Aortic smooth muscle cell (primary cell): ENCODE data around the genes NOX5 and KIF23.

DNA sequence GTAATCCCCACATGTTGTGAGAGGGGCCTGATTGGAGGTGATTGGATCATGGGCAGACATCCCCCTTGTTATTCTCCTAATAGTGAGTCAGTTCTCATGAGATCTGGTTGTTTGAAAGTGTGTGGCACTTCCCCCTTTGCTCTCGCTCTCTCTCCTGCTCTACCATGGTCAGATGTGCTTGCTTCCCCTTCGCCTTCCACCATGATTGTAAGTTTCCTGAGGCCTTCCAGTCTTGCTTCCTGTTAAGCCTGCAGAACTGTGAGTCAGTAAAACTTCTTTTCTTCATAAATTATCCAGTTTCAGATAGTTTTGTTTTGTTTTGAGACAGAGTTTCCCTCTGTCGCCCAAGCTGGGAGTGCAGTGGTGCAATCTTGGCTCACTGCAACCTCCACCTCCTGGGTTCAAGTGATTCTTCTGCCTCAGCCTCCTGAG lies 26.0 kb downstream of the SKOR1 start:
- RRBS, result no CpG with 5 or more reads among the region's 3 CpGs

GRCh38 chr15:67884157-67885343 lies 59.2 kb downstream of the SKOR1 start:
- RRBS, result 2% methylated on average over 9 of the region's 56 CpGs

DNA sequence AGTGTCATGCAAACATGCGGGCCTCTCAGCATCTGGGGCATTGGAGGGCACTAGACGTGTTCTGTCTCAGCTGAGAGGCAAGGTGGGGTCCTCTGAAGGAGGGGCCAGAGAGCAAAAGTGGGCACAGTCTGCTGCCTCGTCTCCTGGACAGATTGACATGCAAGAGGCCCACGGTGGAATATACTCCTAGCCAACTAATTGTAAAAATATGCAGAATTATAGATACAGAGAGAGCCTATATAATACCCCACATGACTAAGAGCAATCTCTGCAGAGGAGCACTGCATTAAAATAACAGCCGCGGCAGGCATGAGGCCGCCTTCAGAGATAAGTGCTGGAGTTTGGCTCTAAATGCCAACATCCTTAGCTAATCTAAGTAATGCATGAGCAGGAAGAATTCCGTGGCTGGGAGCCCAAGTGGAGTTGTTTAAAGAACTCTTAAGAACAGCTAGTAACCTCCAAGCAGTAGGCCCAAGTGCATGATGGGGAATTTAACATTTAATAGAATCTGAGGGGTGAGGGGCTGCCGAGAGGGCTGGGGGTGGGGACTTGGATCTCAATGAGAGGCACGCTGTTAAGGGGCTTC lies 102.4 kb downstream of the SKOR1 start:
- RRBS, result no CpG with 5 or more reads among the region's 10 CpGs

GRCh38 chr15:67943709-67944592 lies 110.2 kb upstream of the PIAS1 start:
- RRBS, result no CpG with 5 or more reads among the region's 12 CpGs

GRCh38 chr15:68187344-68188067 lies 17.6 kb downstream of the CALML4 start:
- RRBS, result no CpG with 5 or more reads among the region's 10 CpGs

GRCh38 chr15:68205774-68206485 lies 798 bp upstream of the CALML4 start:
- RRBS, result 65% methylated on average over 4 of the region's 18 CpGs

GRCh38 chr15:68228317-68229044 lies 1.0 kb downstream of the CLN6 start:
- RRBS, result no CpG with 5 or more reads among the region's 19 CpGs

DNA sequence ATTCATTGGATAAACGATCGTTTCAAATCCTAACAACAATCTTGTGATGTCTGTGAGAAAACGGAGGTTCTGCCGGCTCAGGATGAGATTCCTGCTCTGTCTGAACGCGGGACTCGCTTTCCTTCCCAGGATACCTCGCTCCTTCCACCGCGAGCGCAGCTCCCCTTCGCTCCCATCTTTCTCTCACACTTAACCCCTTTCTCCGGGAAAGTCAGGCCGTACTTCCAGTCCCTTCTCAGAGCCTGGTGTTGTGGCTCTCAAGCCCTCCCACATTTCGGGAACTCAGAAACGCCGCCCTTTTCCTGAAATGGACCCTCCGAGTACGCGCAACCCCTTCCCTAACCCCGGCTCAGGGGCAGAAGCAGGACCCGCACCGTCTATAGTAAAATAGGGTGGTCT lies 431 bp upstream of the FEM1B start:
- RRBS, result no CpG with 5 or more reads among the region's 23 CpGs

- RRBS, result no CpG with 5 or more reads among the region's 5 CpGs
Observed at GRCh38 chr15:68278787-68279106, 1.2 kb downstream of the FEM1B start.

DNA sequence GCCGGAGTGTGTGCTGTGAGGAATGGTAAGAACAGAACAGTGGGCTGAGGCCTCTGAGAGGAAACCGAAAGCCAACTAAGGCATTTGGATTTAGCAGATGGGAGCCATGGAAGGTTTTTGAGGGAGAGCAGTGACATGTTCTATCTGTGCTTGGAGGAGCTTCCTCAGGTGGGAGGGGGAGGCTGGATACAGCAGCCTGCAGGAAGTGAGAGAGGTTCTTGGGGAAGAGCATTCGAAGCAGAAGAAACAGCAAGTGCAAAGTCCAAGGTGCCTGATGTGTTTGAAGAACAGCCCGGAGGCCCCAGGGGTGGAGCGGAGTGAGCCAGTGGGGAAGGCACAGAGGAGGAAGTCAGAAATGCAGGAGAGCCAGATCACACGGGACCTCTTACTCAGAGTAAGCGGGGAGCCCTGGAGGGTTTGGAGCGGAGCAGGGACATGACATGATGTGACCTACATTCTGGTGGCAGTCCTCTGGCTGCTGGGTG lies 10.9 kb downstream of the ITGA11 start:
- RRBS, result no CpG with 5 or more reads among the region's 8 CpGs

DNA sequence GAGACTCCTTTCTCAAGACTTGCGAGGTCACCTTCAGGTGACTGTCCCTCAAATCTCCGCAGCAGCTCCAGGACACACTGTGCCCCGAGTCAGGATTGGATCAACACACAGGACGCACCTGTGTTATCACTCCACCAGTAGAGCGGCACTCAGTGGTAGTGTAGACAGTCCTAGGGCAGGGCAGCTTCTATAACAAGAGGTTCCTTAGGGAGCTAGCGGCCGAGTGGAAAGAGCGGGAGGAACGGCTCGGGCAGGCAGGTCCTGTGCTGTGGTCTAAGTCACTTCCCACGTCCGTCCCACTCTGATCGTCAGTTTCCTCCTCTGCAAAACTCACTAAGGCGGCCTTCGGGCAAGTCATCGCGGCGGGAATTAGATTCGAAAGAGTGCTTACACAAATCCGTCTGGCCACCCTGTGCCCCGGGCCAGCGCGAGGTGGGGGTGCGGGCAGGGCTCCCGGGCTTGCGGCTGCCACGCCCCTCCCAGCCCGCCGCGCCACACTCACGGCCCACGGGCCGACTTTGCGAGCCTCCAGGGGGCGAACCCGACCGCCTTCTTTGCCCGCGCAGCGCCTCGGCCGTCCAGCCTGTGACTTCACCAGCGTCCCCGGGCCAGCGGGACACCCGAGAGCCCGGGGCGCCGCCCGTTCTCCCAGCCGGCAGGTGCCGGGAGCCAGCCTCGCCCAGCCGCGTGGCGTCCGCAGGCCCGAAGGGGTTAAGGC lies 555 bp upstream of the CORO2B start:
- RRBS, result 2% methylated on average over 12 of the region's 58 CpGs

GRCh38 chr15:68704408-68705218 lies 116.1 kb downstream of the ANP32A start:
- RRBS, result no CpG with 5 or more reads among the region's 8 CpGs

- RRBS, result no CpG with 5 or more reads among the region's 5 CpGs
Observed at GRCh38 chr15:68807963-68808585, 12.6 kb downstream of the ANP32A start.

- RRBS, result 2% methylated on average over 8 of the region's 27 CpGs
Observed at GRCh38 chr15:68819371-68819688, 1.4 kb downstream of the ANP32A start.

GRCh38 chr15:69014322-69014895 lies at the start of gene NOX5:
Gene NOX5, plus strand, starts transcription at chr15:69014695.
- RRBS, result no CpG with 5 or more reads among the region's 2 CpGs

GRCh38 chr15:69317213-69318095 lies 18.7 kb downstream of the PAQR5 start:
- RRBS, result no CpG with 5 or more reads among the region's 15 CpGs

- RRBS, result 2% methylated on average over 11 of the region's 47 CpGs
Observed at GRCh38 chr15:69413994-69414511, at the start of gene KIF23. Gene KIF23, plus strand, starts transcription at chr15:69414349.

- RRBS, result no CpG with 5 or more reads among the region's 9 CpGs
Observed at GRCh38 chr15:69554199-69554987, 101.8 kb downstream of the RPLP1 start.

GRCh38 chr15:69666384-69667569 lies 214.2 kb downstream of the RPLP1 start:
- RRBS, result no CpG with 5 or more reads among the region's 28 CpGs